AG04450 (cell line): ENCODE measurements around a stretch of chr12.

- CAGE, long polyA plus RNA, result no peak
- RRBS, result no CpG with 5 or more reads among the region's 11 CpGs
Observed at GRCh38 chr12:12836713-12837550, 23.8 kb downstream of the DDX47 start.

DNA sequence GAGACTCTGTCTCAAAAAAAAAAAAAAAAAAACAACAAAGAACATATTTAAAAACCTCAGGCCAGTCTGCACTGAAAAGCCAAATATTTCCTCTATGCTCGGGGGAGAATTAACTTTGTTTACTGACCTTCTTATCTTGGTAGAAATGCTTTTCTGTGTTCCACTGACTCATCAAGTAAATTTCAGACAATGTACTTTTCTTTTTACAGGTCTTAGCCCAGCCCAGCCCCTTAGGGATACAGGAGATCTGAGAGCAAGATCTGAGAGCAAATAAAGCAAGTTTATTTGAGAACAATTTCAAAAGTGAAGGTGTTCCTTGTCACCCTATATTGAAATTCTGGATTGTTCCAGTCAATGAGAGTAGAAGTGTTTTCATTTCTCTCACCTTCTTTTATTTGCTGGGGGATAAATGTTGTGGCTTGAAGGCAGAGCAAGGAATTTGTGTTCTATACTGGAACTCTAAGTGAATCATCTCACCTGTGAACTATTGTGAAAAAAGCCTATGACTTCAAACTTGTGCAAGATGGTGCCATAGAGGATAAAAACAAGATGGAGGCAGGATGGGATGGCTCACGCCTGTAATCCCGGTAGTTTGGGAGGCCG is 7.9 kb upstream of the GPRC5A start:
- CAGE, long polyA plus RNA, result no peak
- RRBS, result no CpG with 5 or more reads among the region's 4 CpGs

GRCh38 chr12:12885518-12885903 is 5.9 kb upstream of the GPRC5A start:
- CAGE, long polyA plus RNA, result no peak
- RRBS, result no CpG with 5 or more reads among the region's 9 CpGs

DNA sequence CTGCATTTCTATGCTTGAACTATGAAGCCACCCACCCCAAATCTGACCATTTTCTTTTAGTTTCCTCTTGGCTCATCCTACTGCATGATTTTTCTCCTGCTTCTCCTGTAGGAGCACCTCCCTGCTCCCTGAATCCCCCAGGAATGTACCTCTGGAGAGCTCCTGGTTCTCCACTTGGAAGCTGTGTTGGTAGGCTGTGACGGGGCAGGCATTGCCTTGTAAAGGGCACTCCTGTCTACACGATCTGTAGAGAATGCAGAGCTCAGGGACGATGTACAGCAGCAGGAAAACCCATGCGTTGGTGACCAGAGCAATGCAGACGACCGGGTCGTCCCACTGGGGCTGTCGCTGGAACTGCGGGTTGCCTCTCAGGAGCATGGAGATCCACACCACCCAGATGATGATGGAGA is 2.6 kb downstream of the GPRC5D start:
- CAGE, long polyA plus RNA, result no peak
- RRBS, result no CpG with 5 or more reads among the region's 9 CpGs

DNA sequence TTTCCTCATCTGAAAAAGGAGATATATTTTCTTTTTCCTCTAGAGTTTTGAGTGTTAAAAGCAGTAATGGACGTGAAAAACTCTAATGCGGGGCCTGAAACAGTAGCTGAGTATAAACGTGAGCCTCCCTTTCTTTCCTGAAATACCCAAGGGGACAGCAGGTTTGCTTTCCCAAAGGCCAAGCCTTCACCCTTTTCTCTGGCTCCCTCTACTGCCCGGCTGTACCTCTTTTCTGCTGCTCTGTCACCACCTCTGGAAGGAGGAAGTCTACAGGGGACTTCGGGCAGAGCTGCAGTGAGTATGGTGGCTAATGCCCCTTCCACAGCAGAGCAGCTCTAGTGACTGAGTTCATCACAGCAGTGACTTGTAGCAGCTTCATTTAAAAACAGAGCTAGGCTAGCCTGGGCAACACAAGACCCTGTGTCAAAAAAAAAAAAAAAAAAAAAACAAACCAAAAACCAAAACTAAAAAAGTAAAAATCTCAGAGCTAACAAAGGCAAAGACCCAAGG is 23.7 kb upstream of the GPRC5D start:
- CAGE, long polyA plus RNA, result no peak
- RRBS, result no CpG with 5 or more reads among the region's 5 CpGs

DNA sequence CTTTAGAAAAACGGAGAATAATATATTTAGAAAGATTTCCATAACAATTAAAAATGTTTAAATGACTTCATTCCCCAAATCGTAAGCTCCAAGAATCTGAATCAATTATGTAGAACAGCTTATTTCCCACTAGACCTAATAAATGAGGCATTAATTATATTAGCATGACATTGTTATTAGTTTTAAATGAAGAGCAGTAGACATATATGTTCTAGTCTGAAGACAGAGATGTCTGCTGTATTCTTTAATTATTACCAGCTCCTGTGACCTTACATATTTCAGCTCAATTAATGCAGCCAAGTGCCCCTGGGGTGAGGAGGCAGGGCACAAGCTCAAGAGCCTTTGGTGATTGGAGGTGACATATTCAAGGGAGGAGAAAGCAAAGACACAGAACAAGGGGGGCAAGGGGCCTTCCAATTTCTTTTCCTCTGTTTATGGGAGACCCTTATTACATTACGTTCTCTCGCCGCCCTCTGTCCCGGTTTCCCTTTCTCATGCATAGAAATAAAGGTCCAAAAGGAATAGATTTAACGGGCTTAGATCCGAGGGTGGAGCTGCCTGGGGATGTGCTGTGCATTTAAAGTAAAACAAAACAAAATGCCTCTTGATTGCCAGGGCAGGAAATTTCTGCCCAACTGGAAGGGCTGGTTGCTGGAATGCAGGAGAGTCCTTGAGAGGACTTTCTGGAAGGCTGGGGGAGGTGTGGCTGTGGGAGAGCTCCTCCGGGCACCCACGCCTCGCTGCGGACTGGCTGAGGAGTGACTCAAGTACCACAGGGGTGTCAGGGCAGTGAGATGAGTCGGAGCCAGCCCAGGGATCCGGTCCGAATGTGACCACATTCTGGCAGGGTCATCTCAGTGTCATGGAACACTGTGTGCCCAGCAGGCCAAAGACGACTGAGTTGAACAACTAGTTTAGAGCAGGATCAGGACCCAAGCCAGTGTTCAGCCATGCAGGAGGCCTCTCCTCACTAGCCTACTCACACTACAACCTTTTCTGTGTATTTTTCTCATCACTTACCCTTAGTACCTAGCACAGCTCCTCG is 32.0 kb upstream of the GSG1 start:
- CAGE, long polyA plus RNA, result no peak
- RRBS, result 7% methylated on average over 6 of the region's 17 CpGs

GRCh38 chr12:13195773-13196307 is 686 bp upstream of the EMP1 start:
- CAGE, long polyA plus RNA, result no peak
- RRBS, result no CpG with 5 or more reads among the region's 2 CpGs

DNA sequence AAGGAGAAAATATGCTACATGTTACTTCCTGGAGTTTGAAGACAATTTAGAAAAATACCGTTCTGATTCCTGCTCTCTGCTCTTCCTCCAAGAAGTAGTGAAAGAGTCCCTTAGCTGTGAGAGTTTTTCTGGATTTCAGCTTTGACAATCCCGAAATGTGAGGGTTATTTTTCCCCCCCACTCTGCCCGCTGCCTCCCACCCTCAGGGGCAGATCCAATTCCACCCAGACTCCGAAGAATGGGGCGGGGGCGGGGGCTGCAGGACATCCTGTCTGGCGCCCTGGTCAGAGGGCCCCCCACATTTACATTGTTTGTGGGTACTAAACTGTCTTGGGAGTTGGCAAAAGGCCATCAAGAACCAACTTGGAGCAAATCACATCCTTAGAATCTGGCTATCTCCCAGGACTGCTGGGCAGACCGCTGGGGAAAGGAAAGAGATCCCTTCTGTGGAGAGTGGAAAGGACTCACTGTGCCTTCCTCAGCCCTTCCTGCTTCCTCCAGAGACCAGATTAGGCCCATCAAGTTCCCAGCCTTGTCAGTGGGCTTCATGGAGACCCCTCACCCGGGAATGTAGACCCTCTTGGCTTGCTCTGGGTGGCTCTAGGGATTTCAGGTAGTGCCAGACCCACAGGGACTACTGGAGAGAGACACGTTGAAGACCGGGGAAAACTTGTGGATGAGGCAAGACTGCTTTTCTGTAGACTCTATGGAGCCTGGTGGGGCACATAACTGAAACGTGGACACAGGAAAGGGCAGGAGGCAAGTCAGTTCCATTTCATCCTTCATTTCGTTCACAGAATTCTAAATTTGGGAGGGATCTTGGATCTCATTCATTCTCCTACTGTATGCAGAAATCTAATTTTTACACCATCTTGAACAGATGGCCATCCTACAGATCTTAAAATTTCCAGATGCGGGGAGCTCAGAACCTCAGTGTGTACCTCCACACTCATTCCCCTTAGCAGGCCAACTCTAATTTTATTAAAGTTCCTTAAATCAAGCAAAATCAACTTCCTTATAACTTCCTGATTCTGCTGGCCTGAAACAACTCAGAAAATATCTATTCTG is 2.6 kb downstream of the EMP1 start:
- CAGE, long polyA plus RNA, result no peak
- RRBS, result 55% methylated on average over 3 of the region's 14 CpGs

GRCh38 chr12:13202418-13203470 is 6.2 kb downstream of the EMP1 start:
- CAGE, long polyA plus RNA, result no peak
- RRBS, result no CpG with 5 or more reads among the region's 21 CpGs

GRCh38 chr12:13362078-13362416 is 165.5 kb downstream of the EMP1 start:
- CAGE, long polyA plus RNA, result no peak
- RRBS, result no CpG with 5 or more reads among the region's 4 CpGs

GRCh38 chr12:13387019-13387708 is 190.6 kb downstream of the EMP1 start:
- CAGE, long polyA plus RNA, result no peak
- RRBS, result no CpG with 5 or more reads among the region's 7 CpGs

DNA sequence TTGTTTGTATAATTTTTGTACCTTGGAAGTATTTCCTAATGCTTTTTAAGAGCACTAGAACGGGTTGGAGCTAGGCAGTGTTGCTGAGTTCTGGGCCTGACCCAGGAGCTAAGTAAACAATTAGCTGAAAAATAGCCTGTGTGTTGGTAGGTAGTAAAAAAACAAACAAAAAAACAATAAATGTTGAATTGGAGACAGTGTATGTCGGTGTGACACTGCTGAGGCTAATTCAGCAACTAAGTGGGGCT is 244.4 kb downstream of the EMP1 start:
- CAGE, long polyA plus RNA, result no peak
- RRBS, result no CpG with 5 or more reads among the region's 2 CpGs

GRCh38 chr12:13536563-13537110 is 340.1 kb downstream of the EMP1 start:
- CAGE, long polyA plus RNA, result no peak
- RRBS, result no CpG with 5 or more reads among the region's 5 CpGs

DNA sequence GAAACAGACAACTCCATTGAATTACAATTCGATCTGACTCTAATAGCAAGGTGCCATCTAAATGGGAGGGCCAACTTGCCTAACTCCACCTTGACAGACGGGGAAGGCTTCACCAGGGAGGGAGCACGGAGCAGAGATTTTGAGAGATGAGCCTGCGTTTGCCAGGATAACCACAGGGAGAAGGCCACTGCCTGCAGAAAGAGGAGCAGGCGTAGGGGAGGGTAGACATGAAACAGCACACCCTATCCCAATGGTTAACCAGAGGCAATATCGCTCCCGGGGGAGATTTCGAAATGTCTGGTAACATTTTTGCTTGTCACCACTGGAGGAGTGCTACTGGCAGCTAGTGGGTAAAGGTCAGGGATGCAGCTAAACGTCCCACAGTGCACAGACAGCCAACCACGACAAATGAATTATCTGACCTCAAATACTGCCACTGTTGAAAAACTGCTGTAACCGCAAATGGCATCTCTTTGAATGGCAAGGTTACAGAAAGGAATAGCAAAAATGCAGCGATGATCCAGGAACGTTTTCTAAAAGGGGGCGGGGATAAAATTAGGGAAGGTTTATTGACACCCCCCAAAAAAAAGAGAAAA is 126.1 kb upstream of the ATF7IP start:
- CAGE, long polyA plus RNA, result no peak
- RRBS, result no CpG with 5 or more reads among the region's 14 CpGs

- CAGE, long polyA plus RNA, result no peak
- RRBS, result no CpG with 5 or more reads among the region's 5 CpGs
Observed at GRCh38 chr12:14314875-14315337, 50.6 kb upstream of the ATF7IP start.

GRCh38 chr12:14613404-14614354 is 46.0 kb upstream of the PLBD1 start:
- CAGE, long polyA plus RNA, result no peak
- RRBS, result no CpG with 5 or more reads among the region's 4 CpGs

GRCh38 chr12:14614623-14615391 is 47.1 kb upstream of the PLBD1 start:
- CAGE, long polyA plus RNA, result no peak
- RRBS, result no CpG with 5 or more reads among the region's 4 CpGs

- CAGE, long polyA plus RNA, result no peak
- RRBS, result no CpG with 5 or more reads among the region's 2 CpGs
Observed at GRCh38 chr12:14842384-14842810, 929 bp downstream of the ART4 start.

GRCh38 chr12:14849598-14850169 is 6.4 kb upstream of the ART4 start:
- CAGE, long polyA plus RNA, result no peak
- RRBS, result no CpG with 5 or more reads among the region's 3 CpGs

GRCh38 chr12:14881407-14881735 is 4.3 kb downstream of the MGP start:
- CAGE, long polyA plus RNA, result no peak
- RRBS, result no CpG with 5 or more reads among the region's 1 CpG